ENCODE measurements around a stretch of chr1.

DNA sequence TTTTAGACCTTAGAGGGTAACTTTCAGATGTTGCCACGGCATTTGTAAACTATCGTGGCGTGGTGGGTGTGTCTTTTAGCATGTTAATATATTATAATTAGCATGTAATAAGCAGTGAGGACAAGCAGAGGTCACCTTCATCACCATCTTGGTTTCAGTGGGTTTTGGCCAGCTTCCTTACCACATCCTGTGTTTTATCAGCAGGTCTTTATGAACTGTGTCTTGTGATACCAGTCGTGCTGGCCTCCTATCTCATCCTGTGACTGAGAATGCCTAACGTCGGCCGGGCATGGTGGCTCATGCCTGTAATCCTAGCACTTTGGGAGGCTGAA lies 8.7 kb upstream of the USP48 start:
- RRBS, result no CpG with 5 or more reads among the region's 7 CpGs

GRCh38 chr1:21814166-21814820 lies 2.2 kb downstream of the LDLRAD2 start:
- RRBS, result 8% methylated on average over 17 of the region's 61 CpGs

DNA sequence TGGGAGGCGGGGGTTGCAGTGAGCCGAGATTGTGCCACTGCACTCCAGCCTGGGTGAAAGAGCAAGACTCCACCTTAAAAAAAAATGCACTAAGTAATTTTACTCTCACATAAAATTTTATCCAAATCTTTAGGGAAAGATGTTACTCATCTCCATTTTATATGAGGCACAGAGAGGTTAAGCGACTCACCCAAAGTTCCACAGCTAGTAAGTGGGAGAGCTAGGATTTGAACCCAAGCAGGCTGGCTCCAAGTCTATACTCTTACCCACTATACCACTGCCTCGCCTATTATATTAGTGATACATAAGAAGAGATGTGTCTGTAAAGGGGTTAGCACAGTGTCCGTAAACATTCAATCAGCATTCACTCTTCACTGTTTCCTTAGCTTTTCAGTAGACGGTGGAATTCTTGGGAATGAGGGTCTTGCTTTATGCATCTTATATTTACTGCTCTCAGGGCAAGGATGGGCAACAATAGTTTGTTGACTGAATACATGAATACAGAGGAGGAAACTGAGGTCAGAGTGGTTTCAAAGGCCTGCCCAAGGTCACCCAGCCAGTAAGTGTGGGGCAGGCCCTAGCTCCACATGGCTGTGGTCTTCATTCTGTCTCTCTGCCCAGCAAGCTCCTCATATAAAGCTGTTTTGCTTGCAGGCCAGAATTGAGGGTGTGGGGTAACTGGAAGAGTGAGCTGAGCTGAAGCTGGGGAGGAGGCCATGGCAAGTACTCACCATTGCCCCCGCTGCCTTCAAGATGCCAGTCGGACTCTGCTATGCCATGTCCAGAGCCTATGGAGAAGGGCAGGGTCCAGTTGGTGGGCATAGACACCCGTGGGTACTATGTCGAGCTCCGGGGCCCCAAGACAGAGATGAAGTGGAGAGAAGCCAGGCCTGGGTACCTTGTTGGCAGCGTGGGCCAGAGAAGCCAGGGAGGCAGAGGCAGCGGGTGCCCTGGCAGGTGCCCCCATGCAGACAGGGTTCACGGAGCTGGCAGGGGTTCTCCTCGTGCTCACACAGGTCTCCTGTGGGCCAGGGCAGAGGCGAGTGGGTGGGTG lies 15.4 kb downstream of the LDLRAD2 start:
- RRBS, result no CpG with 5 or more reads among the region's 16 CpGs

- RRBS, result 9% methylated on average over 3 of the region's 18 CpGs
Observed at GRCh38 chr1:21910809-21912046, 25.9 kb downstream of the HSPG2 start.

DNA sequence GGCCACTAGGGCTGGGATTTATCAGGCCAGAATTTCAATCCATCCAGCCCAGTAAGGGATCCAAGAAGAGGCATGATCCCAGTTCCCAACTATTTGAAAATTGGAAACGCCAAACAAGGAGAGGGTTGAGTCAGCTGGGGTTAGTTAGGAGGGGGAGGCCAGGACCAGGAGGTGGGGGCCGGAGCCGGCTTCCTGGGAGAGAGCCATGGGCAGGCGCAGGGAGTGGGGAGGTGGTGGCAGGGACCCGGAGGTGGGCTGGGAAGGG lies 10.4 kb downstream of the HSPG2 start:
- RRBS, result 3% methylated on average over 3 of the region's 5 CpGs

DNA sequence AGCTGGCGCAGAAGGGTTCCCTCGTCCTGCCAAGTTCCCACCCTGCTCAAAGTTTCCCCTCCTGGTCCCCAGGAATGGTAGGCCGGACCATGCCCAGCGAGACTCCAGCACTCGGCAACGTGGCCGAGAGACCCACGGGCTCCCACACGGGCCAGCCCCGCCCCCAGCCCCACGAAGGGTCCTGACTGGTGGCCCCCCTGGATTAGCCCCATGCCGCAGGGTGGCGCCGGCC lies 423 bp downstream of the HSPG2 start:
- RRBS, result no CpG with 5 or more reads among the region's 14 CpGs

GRCh38 chr1:21938550-21939075 lies 1.5 kb upstream of the HSPG2 start:
- RRBS, result no CpG with 5 or more reads among the region's 6 CpGs

- RRBS, result no CpG with 5 or more reads among the region's 7 CpGs
Observed at GRCh38 chr1:22089716-22090391, 37.3 kb downstream of the CDC42 start.

- RRBS, result no CpG with 5 or more reads among the region's 12 CpGs
Observed at GRCh38 chr1:22129336-22129652, 13.6 kb downstream of the WNT4 start.

DNA sequence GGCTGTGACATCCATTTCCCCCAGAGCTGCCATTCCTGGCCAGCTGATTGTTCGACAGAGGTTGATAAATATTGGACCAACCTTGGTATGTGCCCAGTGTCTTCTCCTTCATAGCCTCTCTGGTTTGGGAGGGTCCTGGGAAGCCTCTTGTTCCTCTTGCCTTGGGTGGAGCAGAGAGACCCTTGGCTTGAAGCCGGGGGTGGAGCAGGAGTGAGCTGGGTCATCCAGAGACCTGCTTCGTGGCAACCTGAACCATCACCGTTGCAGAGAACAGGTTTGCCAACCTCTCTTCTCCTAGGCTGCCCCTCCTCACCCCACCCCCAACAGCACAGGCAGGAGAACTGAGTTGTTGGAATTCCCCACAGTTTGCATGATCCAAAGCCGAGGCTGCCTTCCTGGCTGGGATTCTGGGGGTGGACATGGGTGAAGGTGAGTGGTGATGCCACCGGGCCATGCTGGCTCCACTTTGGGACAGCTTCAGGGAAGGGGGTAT lies 2.3 kb downstream of the WNT4 start:
- RRBS, result no CpG with 5 or more reads among the region's 6 CpGs

DNA sequence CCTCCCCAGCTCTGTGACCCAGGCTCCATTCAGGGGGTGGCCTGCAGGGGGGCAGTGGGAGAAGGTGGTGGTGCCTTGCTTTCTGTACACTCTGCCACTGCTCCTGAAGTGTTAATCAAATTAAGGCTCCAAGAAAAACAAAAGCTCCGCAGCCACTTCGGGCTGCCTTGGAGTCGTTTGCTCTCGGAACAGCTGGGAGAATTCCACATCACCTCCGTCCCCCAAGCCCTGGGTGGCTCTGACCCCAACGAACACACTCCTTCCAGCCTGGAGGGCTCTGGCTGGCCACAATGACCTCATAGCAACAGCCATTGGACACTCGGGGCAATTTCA lies 1.5 kb downstream of the WNT4 start:
- RRBS, result no CpG with 5 or more reads among the region's 7 CpGs

GRCh38 chr1:22376513-22376887 lies 75.2 kb upstream of the ZBTB40 start:
- RRBS, result no CpG with 5 or more reads among the region's 8 CpGs

DNA sequence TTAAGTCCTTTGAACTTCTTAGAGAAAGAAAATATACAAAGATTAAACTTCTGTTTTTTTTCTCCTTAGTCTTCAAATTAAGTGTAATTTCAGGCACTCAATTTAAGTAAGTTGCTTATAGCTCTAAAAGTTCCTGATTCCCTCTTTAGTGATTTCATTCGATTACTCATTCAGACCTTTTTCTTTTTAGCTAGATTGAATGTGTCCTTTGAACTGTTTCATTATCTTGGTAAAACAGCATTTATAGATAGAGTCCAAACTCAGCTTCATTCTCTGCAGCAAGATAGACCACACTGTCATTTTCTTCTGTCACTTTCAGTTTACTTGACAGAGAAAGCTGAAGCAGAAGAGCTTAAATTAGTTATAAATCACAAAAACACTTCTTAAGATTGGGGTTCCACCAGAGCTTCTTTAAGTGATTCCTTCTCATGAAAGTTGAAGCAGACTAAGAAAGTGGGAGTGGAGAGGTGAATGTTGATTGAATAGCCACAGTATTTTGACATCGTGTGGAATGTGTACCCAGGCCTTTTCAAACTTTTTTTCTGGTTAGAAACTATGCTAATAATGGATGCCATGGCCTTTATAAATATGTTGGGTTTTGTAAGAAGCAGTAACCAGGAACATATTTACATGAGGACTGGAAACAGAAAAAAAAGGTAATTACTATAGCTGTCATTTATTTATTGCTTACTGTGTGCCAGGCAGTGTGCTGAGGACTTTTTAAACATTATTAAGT lies 52.2 kb downstream of the ZBTB40 start:
- RRBS, result no CpG with 5 or more reads among the region's 2 CpGs

GRCh38 chr1:22508988-22509419 lies 54.3 kb upstream of the EPHA8 start:
- RRBS, result no CpG with 5 or more reads among the region's 4 CpGs

- RRBS, result no CpG with 5 or more reads among the region's 11 CpGs
Observed at GRCh38 chr1:22529951-22530645, 33.2 kb upstream of the EPHA8 start.

GRCh38 chr1:22556143-22556905 lies 7.0 kb upstream of the EPHA8 start:
- RRBS, result no CpG with 5 or more reads among the region's 16 CpGs

DNA sequence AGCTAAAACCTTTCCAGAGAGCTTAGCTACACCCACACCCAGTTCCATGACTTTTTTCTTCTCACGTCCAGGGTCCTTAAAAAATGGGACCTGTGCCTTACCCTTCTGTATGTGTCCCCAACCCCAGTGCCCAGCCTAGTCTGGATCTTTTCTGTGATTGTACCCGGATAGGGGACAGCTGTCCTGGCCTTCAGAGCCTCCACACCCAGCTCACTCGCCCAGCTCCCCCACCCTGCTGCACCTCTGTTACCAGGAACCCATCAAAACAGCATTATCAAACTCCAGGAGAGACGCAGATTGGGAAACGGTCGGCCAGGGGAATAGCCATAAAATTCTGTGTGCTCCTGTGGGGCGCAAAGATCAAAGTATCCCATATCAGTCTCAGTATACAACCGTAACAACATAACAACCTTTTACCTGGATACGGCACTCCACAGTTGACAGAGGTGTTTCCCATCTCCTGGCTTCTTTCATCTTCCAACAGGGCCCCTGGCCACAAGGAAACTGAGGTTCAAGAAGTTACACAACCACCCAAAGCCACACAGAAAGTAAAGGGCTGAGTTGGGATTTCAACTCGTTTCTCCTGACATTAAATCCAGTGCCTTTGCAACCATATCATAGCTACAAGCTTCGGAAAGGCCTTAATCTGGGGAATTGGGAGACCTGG lies 8.4 kb upstream of the EPHB2 start:
- RRBS, result no CpG with 5 or more reads among the region's 11 CpGs

DNA sequence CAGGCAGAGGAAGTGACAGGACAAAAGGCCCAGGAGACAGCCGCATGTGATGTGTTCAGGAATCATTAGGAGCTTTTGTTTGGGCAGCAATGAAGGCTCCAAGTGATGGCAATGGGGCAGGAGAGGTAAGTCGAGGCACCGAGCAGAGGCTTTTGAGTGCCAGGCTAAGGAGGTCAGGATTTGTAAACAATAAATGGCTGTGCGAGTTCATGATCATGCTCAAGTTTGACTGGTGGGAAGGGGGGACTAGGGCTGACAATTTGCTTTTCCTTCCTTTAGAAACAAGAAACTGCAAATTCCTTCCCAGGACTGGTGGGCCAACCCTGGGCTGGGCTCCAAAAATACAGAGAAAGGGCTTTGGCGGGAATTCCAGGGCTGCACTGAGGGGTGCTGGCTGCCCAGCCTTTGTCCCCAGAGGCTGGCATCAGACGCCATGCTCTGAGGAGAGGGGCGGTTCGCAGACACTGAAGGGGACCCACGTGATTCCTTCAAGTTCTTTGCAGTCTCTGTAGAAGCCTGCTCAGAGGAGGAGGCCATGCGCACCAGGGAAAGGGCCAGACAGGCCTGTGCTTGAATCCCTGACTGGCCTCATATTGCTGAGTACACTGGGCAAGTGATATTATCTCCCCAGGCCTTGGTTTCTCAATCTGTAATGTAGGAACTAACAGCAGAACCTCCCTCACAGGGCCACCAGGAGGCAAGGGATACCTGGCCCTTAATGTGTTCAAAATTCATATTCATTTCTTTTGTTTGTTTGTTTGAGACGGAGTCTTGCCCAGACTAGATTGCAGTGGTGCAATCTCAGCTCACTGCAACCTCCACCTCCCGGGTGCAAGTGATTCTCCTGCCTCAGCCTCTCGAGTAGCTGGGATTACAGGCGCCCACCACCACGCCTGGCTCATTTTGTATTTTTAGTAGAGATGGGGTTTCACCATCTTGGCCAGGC lies 119.5 kb downstream of the EPHB2 start:
- RRBS, result no CpG with 5 or more reads among the region's 15 CpGs

DNA sequence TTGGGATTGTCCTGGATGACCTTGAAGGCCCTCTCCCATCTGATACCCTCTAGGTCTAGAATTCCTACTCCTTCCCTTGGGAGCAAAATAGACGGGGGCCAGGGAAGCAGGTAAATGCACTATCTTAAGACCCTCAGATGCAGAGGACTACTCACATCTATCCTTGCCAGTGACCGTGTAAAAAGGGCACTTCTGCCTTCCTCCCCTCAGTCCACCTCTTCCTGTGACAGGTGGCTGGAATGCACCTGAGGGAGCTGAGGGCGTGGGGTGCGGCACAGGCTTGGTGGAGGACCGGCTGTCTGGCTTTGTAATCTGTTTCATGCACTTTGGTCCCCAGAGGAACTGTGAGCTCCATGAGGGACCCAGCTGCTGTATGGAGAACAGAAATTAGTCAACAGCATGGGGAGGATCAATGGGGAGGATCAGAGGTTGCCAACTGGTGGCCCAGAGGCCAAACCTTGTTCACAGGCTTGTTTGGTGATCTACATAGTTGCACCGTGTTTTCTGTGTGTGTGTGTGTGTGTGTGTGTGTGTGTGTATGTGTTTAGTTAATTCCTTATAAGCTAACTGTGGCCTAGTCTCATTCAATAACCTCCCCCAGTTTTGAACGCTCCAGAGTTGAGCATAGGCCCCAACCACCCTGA lies 29.7 kb downstream of the HTR1D start:
- RRBS, result no CpG with 5 or more reads among the region's 7 CpGs

DNA sequence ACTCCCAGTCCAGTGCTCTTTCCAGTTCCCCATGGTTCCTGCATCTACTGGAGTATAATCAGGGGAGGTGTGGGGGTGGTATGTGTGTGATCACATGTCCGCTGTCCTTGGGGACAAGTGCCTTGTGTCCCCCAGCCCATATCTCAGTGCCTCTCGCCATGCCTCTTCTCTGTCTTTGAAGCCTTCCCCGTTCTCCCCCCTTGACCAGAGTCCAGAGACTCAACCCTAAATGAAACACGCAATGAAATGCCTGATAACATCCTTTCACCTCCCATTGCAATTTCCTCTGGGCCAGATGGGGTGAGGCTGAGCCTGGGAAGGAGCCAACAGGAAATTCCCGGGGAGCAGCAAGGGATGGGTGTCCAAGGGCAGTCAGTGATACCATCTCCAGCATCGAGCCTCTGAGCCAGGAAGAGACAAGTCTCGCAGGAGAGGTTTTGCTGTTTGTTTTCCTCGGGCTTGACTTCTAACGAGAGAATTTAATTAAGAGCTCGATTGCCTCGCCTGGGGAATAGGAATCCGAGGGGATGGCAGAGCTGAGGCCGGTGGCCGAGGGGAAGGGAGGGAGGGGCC lies 7.7 kb upstream of the HTR1D start:
- RRBS, result no CpG with 5 or more reads among the region's 14 CpGs